Mesenteric fat pad (tissue), 1 donor: ENCODE measurements around a stretch of chr4.

- PRO-cap, result no peak
These were observed 116.7 kb downstream of the PPP3CA start for GRCh38 chr4:101230688-101230995.

GRCh38 chr4:101247103-101247419 is 100.3 kb downstream of the PPP3CA start:
- PRO-cap, result no peak

DNA sequence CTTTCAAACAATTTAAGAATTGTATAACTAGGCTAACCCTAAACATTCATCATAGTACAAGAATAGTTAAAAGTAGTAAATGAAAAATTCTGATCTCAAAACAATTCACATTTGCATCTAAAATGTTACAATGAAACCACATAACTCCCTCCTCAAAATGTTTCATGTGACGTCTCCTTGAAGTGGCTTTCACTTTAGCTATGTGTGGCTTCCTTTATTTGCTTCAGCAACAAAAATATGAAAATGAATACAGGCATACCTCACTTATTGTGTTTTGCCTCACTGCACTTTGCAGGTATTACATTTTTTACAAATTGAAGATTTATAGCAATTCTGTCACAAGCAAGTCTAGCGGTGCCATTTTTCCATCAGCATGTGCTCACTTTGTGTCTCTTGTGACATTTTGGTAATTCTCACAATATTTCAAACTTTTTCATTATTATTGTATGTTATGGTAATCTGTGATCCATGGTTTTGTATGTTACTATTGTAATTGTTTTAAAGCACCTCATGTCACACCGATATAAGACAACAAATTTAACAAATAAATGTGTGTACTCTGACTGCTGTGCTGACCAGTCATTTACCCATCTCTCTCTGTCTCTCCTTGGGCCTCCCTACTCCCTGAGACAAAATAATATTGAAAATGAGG is 18.9 kb downstream of the PPP3CA start:
- PRO-cap, result no peak

GRCh38 chr4:101856155-101856566 is 65.6 kb downstream of the BANK1 start:
- PRO-cap, result no peak

DNA sequence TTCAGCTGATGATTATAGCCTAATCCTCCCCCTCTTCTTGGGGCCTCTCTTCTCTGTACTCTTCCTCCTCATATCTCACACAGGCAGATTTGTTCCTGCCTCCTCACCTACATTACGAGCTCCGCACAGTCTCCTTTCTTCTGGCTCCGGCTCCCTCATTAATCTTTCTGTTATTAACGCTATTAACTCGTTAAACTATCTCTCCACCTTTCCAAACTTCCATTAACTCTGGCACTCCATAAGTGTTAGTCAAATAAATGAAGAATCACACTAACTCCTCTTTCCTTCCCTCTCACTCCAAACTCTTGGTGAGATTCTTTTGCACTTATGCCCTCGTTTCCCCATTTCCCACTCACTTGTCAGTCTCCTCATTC is 4.5 kb upstream of the NFKB1 start:
- PRO-cap, result no peak

GRCh38 chr4:102518539-102519229 is 17.5 kb downstream of the NFKB1 start:
- PRO-cap, result no peak

GRCh38 chr4:102541303-102541827 is 40.2 kb downstream of the NFKB1 start:
- PRO-cap, result no peak

- PRO-cap, result no peak
These were observed 41.8 kb downstream of the NFKB1 start for GRCh38 chr4:102542895-102543384.

DNA sequence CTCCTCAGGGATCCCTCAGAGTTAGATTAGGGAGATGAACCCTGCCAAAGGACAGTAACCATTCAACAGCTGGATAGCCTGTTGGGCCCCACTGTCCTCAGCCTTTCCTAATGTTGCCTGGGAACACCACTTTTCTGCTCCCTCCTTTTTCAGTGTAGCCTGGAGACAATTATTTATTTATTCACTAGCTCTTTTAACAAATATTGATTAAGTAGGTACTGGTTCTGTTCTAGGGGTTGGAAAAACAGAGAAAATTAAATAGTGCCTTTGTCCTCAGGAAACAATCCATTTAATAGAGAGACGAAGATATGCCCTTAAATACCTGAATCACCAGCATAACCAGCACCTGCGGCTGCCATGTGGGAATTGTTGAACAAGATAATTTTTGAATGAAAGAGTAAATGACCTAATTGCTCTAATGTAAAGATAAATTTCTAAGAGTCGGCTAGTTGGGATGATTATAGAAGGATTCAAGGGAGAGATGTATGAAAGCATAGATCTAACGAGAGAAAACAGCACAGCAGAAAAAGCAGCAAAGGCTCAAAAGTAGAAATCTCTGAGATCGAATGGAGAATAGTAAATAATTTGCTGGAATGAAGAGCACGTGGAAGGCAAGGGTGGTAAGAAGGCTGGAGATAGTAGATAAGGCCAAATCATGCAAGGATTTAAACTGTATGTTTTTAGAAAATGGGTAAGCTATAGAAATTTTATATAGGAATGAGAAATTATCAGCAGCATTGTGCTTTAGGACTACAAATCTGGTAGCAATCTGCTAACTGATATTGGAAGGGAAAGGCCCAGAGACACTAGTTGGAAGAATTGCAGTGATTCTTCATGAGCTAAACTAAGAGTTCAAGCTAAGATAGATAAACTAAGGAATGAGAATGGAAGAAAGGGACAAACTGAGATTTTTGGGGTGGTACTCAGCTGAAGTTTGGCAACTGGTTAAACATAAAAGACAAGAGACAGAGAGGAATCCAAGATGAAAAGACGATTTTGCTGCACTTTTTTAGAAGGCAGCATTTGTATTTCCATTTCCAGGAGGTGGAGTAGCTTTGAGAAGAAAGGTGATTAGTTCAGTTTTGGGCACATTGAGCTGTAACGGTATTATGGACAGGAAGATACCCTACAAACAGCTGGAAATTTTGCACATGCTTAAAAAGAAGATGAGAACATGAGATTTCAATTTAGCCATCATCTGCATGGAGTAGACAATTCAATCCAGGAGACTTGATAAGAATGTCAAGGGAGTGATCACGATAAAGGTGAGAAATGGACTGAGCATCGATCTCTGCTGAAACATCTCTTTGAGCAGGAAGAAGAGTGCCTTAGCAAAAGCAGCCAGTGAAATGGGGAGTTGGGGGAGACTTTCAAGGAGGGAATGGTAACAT is 54.5 kb downstream of the NFKB1 start:
- PRO-cap, result no peak

- PRO-cap, result no peak
These were observed 57.6 kb downstream of the NFKB1 start for GRCh38 chr4:102558378-102559604.

DNA sequence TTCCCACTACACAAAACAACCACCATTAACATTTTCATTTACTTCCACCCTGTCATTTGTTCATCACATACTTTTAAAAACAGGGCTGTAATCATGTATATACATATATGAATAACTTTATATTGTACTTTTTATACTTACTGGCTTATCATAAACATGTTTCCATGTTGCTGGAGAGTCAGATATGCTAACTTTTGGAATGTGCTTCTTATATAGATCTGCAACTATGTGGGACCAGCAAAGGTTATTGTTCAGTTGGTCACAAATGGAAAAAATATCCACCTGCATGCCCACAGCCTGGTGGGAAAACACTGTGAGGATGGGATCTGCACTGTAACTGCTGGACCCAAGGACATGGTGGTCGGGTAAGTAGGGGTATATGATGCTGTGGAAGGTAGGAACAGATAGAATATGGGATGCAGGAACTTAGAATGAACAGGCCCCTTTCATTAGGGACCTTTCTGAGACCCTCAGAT is 65.7 kb downstream of the NFKB1 start:
- PRO-cap, result no peak

DNA sequence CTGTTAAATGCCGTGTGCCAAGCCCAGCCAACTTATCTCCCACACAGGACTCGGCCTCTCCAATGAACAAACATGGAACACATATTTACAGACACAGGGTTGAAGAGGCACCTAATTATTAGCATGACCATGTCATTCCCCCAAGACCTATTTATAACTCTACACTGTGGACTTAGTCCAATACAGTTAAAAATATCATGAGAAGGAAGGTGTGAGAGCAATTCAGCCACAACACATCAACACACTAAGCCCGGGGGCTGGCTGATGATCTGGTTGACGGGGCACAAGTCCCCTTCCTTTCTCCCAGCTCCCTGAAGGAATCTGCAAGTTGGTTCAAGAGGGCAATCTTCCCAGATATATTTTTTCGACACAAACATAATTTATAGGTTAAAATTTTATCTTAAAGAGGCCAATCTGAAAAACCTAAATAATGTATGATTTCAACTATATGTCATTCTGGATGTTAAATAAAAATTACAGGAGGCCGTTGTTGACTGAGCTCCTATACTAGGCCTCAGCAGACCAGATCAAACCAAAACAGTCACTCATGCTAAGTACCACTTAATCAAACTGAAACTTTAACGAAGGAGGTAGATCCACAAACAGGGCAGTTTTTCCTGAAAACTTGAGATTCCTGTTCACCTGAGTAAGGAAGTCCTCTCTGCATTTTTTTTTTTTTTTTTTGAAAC is 27.9 kb downstream of the MANBA start:
- PRO-cap, result no peak

- PRO-cap, result no peak
These were observed 28.5 kb upstream of the MANBA start for GRCh38 chr4:102788965-102789874.

DNA sequence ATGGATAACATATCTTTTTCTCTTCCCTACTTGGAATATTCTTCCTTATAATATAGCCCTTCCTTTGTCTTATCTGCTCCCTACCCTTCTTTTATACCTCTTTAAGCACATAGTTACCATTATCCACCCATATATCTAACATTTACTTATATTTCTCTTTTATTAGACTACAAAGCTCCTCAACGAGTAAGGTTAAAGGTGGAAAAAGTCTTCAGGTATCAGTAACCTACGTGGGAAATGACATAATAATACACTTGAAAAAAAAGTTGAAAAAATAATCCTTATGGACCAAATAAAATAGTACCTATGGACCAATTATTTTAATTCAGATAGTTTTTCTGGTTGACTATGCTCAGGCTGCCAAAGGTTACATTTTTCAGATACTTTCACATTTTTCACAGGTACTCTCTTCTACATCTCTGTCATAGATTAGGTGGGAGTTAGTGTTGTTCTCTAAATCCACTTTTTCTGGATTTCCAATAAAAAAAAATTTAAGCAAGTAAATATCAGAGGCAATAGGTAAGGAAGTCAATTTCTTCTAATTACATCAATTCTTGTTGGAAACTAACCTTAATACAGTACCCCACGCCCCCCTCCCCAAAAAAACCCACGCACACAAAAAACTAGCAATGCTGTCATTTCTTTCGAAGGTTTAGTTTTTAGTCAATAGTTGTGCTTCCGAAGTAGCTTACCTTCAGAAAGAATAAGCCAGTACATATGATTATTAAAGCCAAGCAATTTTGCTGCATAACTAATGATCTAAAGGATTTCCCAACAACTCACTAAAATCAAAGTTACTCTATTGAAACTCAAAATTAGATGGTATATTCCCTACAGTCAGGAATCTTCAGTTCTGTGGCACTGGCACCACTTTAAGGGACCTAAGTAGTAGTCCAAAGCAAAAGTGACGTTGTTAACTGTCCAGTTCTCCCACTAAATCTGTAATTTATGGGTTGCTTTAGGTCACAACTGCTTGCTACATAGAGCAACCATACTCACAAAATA is 20.8 kb downstream of the UBE2D3 start:
- PRO-cap, result no peak

DNA sequence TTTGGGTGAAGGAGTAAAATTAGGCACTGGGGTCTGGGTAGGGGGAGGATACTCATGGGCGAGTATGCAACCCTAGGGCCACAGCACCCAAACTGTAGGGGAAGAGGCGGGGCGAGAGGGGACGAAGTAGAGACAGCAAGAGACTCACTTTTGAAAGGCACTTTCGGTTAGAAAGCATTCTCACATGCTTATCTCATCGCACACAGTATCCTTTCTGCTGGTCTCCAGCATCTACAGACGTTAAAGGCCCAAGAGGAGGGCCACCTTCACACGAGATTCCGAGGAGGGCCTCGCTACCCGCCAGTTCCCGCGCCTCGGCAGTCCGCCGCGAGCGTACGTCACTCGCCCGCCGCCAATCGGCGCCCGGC is 241 bp upstream of the CISD2 start:
- PRO-cap, result bidirectional peak, plus-strand start outside the sequence, minus-strand start at position 329 of the sequence

DNA sequence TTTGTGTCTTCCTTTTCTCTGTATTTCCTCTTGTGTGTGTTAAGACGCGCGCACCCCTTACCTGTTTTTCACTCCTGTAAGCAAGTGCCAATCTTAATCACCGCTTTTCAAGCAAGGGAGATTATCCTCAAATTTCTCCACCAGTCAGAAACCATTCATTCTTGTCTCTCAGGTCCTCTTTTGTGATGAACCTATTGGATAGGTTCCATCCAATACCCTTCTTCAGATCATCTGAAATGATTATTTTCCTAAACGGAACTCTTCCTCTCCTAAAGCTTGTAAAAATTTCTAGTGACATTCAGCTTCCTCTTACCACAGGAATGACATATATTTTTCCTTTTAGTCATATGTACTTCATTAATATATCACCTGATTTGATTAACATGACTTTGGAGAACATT is 526 bp upstream of the SLC9B2 start:
- PRO-cap, result no peak

GRCh38 chr4:104128774-104129250 is 365.9 kb downstream of the CXXC4 start:
- PRO-cap, result no peak

DNA sequence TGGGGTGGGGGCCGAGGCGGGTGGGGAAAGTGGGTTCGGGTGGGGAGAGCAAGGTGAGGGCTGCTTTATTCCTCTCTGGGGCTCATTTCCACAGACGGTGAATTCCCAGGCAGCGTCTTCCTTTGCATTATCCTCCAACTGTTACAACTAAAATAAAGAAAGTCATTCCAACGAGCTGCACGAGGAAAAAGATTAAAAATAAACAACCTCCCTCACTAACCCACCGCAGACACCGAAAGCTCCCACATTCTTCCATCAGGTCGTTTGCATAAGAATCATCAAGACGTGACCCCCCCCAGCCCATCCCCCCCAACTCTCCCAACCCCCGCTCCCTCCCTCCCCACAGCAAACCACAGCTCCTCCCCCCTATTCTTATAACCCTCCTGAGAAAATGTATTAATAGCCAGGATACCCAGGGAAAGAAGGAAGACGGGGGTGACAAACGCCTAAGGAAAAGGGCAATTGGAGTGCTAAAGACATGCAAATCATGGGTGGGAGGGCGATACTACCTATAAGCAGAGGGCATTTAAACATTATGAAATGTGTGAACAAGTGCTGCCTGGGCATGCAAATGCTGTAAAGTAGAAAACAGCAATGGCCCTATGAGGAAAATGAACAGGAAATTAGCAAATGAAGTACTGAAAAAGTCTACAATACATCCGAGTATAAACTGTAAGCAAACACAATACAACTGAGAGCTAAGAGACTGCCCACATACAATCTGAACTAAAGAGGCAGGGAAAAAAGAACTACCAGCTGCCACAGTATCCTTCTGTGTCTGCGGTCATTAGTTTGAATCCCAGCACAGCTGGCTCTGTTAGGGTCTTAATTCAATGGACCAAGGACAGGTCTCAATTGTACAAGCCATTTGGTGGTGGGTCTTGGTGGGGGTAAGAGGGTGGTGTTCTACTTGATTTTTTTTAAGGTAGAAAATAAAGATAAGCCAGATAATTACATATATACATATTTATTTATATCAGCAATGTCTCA is 2.5 kb downstream of the CXXC4 start:
- PRO-cap, result no peak

- PRO-cap, result no peak
These were observed 2.9 kb downstream of the PPA2 start for GRCh38 chr4:105470791-105471520.

DNA sequence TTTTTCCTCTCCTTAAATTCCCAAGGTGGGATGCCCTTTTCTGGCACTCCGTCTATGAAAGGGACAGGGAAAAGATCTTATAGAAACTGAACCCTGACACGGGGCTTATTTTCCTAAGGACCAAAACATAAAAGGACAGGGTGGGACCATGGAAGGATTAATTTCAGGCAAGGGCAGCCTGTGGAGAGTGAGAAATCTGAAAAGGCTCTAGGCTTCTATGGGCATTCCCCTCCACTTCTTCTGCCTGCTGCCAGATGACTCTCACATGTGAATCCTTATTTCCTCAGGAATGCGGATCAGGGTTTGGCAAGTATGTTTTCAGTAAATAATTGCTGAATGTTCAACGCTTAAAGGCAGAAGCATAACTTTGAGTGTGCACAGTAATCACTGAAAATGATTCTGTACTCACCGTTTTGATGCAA is 625 bp upstream of the ARHGEF38 start:
- PRO-cap, result no peak